Esophagus squamous epithelium (tissue), 4 donors: ENCODE measurements around the genes CCNJL and PTTG1.

- PRO-cap: no peak
- RAMPAGE, long total RNA, 4 experiments: no peak in any of the 4 experiments
Observed at GRCh38 chr5:159182668-159183465, 26.5 kb downstream of the RNF145 start.

DNA sequence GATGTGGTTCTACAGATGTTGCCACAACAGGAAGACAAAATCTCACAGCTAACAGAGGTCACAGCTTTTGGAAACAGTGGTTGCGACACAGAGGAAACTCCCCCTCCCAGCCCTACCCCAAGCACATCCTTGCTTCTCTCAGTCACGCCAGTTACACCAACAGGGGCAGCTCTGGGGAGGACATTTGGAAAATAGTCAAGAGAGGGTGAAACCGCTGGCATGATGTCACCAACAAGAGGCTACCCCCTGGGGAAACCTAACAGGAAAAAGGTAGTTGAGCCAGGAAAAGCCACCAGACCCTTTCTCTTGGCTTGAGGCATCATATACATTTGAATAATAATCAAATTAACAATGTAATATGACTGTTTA lies 82.1 kb upstream of the IL12B start:
- PRO-cap: no peak
- RAMPAGE, long total RNA, 4 experiments: no peak in any of the 4 experiments

GRCh38 chr5:159459834-159460762 lies 129.8 kb upstream of the IL12B start:
- PRO-cap: no peak
- RAMPAGE, long total RNA, 4 experiments: no peak in any of the 4 experiments

DNA sequence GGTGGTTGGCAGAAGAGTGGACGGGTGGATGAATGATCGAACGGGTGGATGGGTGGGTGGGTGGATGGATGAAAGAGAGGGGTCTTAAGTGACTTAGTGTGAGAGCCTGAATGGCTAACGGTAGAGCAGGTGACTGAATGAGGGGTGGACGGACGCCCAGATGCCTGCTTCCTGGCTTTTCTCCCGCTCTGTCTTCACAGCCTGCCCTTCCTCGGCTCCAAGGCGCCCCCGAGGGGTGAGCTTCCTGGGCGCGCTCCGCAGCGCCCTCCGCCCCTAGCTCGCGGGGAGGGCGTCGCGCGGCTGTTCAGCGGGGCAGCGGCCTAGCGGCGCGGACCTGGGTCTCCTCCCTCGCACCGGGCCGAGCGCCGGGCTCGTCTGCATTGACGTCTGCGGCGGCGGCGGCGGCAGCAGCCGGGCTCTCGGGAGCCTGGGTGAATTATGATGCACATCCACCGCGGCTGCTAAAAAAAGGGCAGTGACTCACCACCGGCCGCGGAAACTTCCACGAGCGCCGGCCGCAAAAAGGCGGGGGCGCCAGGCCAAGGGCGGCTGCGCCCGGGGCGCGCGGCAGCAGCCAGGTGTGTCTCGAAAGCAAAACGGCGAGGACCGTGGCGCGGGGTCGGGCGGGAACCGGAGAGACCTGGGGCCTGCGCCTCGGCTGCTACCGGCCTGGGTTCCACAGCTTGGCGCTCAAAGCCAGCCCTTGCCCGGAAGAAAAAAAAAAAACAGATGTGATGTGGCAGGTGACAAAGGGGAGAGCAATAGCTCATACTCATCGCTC lies 143.1 kb upstream of the ADRA1B start:
- PRO-cap: bidirectional peak, plus-strand start at position 520 of the sequence, minus-strand start at position 377 of the sequence
- RAMPAGE, long total RNA, 4 experiments: no peak in any of the 4 experiments

DNA sequence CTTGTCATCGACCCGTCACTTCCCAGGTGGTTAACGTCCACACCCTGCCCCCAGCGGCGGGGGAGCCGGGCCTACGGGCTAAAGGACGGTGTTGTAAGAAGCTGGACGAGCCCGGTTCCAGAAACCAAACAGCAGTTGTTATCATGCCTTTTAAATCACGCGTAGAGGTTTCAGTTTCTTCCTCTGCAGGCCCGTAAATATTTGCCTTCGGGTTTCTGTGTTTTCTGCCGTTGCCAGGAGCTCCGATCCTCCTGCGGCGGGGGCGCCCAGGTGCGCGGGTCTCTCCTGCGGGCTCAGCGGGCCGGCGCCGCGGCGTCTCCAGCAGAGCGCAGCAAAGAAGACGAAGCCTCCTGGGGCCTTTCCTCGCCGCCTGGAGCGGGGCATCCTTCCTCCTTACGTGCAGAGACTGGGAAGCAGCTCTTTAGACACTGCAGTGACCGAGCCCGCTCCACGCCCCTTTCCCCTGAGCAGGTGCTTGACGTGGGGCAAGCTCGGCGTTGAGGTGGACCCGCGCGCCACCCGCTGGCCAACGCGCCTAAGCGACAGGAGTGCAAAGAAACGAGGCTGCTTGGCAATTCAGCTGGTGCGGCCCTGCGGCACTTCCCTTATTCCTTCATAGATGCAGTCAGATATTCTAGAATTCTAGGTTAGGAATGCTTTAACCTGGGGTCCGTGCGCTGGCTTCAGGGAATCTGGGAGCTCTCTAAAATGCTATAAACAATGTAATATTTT lies 21.7 kb upstream of the TTC1 start:
- PRO-cap: unidirectional peak, minus-strand start at position 408 of the sequence
- RAMPAGE, long total RNA, 4 experiments: no peak in any of the 4 experiments

GRCh38 chr5:160007627-160007988 lies 1.3 kb upstream of the TTC1 start:
- PRO-cap: no peak
- RAMPAGE, long total RNA, 4 experiments: no peak in any of the 4 experiments

GRCh38 chr5:160036161-160036585 lies 27.2 kb downstream of the TTC1 start:
- PRO-cap: no peak
- RAMPAGE, long total RNA, 4 experiments: no peak in any of the 4 experiments

GRCh38 chr5:160169851-160170258 lies 50.6 kb upstream of the PWWP2A start:
- PRO-cap: no peak
- RAMPAGE, long total RNA, 4 experiments: no peak in any of the 4 experiments

DNA sequence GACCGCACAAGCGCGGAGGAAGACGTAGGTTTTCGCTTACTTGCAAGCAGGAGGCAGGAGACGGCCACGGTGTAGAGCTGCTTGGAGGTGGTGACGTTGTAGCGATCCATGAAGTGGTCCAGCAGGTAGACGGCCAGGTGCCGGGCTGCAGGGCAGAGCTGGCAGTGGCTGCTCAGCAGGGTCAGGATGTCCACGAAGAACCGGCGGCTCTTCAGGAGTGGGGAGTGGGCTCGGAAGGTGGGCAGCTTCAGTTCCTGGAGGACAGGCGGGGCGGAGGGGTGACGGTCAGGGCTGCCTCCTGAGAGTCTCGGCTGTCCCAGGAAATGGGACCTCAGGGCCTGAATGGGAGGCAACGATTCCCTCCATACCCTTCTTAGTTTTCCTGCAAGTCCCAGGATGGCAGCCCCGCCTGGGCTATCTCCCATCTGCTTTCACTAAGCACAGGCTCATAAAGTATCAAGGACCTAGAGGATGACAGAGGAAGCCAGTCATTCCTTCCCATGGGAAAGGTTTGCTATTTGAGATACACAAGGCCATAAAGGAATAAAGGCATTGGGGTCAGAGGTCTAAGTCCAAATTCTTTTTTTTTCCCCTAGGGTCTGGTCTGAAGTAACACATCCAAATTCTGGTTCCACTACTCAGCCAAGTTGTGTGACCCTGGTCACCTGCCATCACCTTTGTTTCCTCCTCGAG lies 31.7 kb downstream of the CCNJL start:
- PRO-cap: no peak
- RAMPAGE, long total RNA, 4 experiments: no peak in any of the 4 experiments

DNA sequence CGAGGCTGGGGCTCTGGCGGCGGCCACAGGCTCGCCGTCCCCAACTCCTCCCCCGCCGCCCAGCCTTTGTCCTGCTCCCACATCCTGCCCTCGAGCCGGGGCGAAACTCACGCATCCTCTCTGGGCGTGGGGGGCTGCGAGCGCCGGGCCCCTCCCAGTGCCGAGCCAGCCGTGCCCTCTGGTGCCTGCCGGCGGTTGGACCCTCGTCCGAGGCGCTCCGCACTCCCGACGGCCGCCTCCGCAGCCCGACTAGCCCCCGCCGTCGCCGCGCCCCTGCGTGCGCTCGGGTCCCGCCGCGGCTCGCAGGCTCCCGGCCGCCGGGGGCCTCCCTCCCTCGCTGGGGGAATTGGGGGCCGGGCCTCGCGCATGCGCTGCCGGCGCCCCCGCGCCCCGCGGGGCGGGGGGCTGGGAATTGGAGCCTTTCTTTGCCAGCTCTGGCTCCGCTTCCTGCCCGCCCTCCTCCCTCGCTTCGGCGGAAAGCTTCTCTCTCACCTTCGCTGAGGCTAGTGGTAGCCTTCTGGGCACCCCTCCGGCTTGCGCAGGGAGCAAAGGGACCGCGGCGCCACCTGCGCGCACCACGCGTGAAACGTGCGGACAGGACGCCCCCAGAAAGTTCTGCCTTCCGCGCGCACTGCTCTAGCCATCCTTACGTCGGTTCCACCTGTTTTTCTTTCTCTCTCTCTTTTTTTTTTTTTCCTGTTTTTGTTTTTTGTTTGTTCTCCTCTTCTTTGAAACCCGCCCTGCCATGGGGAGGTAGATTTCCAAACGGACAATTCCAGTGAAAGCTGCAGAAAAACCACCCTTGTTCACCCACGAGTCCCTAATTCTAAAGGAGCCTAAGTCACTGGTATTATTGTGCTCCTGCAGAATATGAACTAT lies at the start of gene CCNJL:
Gene CCNJL, minus strand, starts transcription at position 312 of the 879 bp plus-strand sequence.
- PRO-cap: unidirectional peak, minus-strand start at position 251 of the sequence; unidirectional peak, minus-strand start at position 302 of the sequence; unidirectional peak, minus-strand start at position 339 of the sequence
- RAMPAGE, long total RNA, 4 experiments: no peak in any of the 4 experiments

GRCh38 chr5:160421530-160422722 lies at the start of gene PTTG1:
Gene PTTG1, plus strand, starts transcription at chr5:160421855.
- PRO-cap: unidirectional peak, plus-strand start at chr5:160421855; bidirectional peak, plus-strand start at chr5:160422165, minus-strand start at chr5:160422127
- RAMPAGE, long total RNA, 4 experiments: start-site peak on the plus strand in 4 of 4 experiments, at chr5:160421828-160421876 at its widest, 1,060 to 7,173 reads per replicate

GRCh38 chr5:160893146-160893538 lies 41.1 kb upstream of the ATP10B start:
- PRO-cap: no peak
- RAMPAGE, long total RNA, 4 experiments: no peak in any of the 4 experiments

GRCh38 chr5:161269016-161269414 lies 277.5 kb downstream of the GABRB2 start:
- PRO-cap: no peak
- RAMPAGE, long total RNA, 4 experiments: no peak in any of the 4 experiments

- PRO-cap: unidirectional peak, plus-strand start at chr5:163503253; bidirectional peak, plus-strand start at chr5:163503314, minus-strand start at chr5:163503323
- RAMPAGE, long total RNA, 4 experiments: no peak in any of the 4 experiments
Observed at GRCh38 chr5:163502943-163503736, 2.3 kb upstream of the MAT2B start.

GRCh38 chr5:163506106-163506644 lies 756 bp downstream of the MAT2B start:
- PRO-cap: unidirectional peak, minus-strand start at chr5:163506242
- RAMPAGE, long total RNA, 4 experiments: no peak in any of the 4 experiments

GRCh38 chr5:163506645-163507165 lies 1.3 kb downstream of the MAT2B start:
- PRO-cap: unidirectional peak, plus-strand start at chr5:163506986
- RAMPAGE, long total RNA, 4 experiments: no peak in any of the 4 experiments

- PRO-cap: no peak
- RAMPAGE, long total RNA, 4 experiments: no peak in any of the 4 experiments
Observed at GRCh38 chr5:166926041-166926485, 52.8 kb upstream of the TENM2 start.

DNA sequence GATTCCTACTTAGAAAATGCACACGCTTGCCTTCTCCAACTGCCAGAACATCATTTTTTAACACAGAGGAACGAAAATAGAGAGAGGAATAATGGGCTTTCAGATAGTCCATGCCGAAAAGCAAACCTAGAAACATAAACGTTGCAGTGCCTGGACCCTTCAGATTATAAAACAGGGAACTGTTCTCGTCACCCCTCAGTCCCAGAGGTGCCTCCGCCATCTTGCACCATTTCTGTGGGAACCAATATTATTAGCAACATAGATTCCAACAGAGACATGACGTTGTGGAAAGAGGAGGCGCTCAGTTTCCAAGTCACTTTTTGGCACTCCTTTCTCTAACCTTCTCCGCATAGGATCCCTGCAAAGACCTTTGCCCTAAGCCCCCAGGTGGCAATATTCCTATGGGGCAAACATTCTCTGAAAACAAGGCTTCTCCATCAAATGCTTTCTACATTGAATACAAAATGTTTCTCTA lies 501.0 kb upstream of the WWC1 start:
- PRO-cap: no peak
- RAMPAGE, long total RNA, 4 experiments: no peak in any of the 4 experiments

DNA sequence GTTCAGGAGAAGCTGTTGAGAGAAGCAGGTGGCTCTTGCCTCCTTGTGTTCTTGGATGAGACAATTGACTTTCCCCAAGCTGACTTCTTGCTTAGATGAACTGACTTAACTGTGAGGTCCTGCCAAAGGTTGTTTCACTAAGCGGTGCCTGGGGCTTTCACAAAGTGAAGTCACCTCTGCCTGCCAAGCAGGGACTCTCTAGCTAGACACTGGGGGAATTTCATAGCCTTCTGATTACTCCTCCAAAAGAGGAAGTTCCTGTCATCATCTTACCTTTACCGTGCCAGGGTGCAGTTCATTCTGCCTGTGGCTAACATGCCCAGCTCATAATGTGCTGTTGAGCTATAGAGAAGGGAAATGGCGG lies 472.1 kb upstream of the WWC1 start:
- PRO-cap: bidirectional peak, plus-strand start at position 267 of the sequence, minus-strand start at position 57 of the sequence
- RAMPAGE, long total RNA, 4 experiments: no peak in any of the 4 experiments

- PRO-cap: unidirectional peak, plus-strand start at chr5:168316387
- RAMPAGE, long total RNA, 4 experiments: no peak in any of the 4 experiments
Observed at GRCh38 chr5:168315838-168316772, 24.7 kb downstream of the WWC1 start.